Right common carotid artery plus branches (tissue), 1 donor: ENCODE measurements around the genes RNF133, GPR37 and FSCN3.

DNA sequence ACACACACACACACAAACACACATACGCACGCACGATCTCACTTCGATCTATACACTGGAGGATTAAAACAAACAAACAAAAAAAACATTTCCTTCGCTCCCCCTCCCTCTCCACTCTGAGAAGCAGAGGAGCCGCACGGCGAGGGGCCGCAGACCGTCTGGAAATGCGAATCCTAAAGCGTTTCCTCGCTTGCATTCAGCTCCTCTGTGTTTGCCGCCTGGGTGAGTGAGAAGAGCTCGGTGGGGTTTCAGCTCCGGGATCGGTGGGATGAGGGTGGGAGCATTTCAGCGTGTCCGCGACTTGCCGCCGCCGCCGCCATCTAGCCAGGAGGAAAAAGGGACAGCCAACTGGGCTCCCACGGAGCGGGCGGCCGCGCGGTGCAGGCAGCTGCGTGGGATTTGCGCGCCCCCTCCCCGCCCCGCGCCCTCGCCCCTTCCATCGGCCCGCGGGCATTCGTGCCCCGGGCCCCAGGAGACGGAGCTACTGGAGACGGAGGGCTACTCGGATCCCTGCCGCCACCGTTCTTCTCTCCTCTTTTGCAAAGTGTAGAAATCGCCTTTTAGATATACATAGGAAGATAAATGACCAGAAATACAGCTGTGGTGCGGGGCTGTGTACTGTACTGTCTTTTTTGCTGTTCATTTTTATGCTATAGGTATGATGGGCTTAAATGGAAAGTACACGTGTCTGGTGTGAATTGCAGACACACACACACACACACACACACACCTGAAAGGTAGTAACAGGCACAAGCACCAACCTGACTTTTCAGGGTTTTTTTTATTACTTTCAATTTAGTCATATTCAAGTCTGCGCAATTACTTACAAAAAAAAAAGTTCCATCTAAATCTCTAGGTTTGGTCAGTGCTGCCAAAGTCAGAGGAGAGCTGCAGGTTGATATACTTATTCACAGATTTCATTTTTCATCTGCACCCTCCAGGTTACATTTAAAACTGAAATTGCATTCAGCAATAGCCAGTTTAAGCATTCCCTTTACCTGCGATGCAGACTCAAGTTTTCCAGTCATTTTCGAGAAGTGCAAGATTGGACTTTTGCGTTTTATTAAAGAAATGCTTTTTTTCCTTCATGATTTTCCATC is 725 bp downstream of the PTPRZ1 start:
- PRO-cap, result no peak

DNA sequence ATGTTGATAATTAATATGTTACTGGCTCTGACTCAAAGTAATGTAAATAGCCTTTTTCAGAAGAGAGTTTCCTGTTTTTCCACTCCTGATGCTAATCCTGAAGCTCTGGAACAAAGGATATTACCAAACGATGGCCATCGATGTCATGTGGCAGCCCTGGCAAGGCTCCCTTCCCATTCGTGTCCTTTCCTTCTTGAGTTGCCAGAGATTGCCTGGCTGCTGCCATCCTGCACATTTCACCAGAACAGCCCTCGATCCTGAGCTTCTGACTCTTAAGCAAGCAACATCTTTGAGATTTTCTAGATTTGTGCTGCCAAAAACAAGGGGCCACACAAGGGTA is 46.0 kb downstream of the RNF133 start:
- PRO-cap, result no peak

DNA sequence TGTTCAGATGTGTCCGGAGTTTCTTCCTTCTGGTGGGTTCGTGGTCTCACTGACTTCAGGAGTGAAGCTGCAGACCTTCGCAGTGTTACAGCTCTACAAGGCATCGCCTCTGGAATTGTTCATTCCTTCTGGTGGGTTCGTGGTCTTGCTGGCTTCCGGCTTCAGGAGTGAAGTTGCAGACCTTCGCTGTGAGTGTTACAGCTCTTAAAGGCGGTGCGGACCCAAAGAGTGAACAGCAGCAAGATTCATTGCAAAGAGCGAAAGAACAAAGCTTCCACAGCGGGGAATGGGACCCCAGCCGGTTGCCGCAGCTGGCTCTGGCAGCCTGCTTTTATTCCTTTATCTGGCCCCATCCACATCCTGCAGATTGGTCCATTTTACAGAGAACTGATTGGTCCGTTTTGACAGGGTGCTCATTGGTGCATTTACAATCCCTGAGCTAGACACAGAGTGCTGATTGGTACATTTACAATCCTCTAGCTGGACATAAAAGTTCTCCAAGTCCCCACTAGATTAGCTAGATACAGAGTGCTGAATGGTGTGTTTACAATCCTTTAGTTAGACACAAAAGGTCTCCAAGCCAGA is 25.9 kb downstream of the RNF133 start:
- PRO-cap, result no peak

DNA sequence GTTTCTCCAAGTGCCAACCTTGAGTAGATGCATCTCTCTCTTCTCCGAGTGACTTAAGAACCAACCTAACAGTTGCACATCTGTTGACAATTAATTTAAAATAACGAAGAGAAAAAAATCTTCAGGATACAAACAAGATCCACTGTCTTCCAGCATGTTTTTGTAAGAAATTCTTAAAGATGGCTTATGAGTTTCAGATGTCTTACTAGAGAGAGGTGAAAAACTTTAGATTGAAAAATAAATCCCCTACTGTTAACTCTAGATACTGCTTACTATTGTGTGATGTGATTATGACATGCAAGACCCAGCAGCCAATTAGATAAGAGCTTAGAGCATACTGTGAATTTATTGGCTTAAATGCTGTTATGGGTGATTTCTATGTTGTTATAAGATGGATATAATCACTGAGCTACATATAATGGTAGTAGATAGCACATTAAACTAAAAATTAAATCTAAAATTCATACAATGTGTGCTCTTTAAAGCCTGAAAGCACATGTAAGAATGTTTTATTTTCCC is at the start of gene RNF133:
Gene RNF133 (minus strand): TSS at position 232 of the 519 bp plus-strand sequence.
- PRO-cap, result no peak

- PRO-cap, result bidirectional peak, plus-strand start at chr7:122887508, minus-strand start at chr7:122887407
These were observed 960 bp upstream of the CADPS2 start for GRCh38 chr7:122887114-122887726.

- PRO-cap, result bidirectional peak, plus-strand start at chr7:123534794, minus-strand start at chr7:123534578; bidirectional peak, plus-strand start at chr7:123535283, minus-strand start at chr7:123535212
These were observed 549 bp upstream of the IQUB start for GRCh38 chr7:123534705-123535582.

- PRO-cap, result no peak
These were observed 7.7 kb downstream of the ASB15 start for GRCh38 chr7:123609135-123609830.

DNA sequence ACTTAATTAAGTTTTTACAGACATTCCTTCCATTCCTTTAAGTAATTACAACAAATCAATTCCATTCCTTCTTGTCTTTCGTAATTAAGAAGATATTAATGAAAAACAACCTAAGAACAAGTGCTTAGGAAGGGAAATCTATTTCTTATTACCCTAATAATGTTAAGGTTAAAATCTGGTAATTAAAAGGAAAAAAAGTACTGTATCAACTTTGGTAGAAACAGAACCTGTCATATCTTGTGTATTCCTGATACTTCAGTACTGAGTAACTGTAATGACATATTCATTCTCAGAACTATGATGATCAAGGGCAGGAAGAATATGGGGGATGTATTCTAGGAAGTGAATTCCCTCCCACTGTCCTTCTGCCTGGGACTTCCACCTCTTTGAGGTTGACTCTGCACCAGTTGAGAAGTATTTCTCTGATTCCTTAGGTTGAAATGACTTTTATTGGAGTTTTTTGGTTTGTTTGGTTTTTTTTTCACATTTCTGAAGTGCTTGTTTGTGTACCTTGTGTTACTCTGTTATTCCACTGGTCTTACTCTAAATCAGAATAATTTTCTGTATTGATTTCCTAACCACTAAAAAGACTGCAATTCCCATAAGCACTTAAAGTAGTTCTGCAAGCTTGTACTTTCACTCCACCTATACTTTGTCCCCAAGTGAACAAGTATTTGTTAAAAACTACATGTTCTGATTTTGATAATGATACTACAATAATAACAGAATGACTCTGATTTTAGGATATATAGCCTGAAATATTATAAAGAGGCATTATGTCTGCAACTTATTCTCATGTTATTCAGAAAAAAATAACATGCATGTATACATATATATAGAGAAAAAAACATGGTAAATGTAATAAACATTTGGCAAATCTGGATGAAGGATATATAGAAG is 36.9 kb downstream of the WASL start:
- PRO-cap, result no peak

DNA sequence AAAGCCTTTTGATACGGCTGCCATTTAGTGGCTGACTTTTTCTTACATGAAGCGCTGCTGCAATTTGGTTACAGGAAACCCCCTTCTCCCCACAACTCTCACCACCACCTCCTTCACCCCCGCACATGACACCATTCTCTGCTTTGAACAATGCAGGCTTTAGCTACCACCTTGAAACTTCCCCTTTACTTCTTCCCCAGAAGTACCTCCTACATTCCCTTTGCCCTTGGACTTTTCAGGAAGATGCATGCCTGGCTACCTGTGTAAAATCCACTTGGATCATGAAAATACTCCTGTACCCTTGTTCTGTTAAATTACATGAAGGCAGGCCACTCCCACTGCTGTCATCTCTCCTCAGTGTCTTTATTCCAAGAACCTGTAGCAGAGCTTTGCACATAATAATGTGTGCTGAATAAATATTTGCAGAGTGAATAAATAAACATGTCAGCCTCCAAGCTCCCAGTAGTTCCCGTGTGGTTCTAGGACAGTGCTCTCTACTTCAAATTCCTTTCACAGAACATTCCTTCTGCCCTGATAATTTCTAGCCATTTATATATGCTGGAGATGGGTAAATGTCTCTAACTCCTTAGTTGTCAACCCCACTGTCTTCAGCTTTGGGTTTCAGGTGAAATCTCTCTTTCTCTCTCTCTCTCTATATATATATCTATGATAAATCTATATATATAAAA is 20.4 kb upstream of the HYAL4 start:
- PRO-cap, result no peak

GRCh38 chr7:123845713-123847222 is 1.3 kb downstream of the HYAL4 start:
- PRO-cap, result no peak

DNA sequence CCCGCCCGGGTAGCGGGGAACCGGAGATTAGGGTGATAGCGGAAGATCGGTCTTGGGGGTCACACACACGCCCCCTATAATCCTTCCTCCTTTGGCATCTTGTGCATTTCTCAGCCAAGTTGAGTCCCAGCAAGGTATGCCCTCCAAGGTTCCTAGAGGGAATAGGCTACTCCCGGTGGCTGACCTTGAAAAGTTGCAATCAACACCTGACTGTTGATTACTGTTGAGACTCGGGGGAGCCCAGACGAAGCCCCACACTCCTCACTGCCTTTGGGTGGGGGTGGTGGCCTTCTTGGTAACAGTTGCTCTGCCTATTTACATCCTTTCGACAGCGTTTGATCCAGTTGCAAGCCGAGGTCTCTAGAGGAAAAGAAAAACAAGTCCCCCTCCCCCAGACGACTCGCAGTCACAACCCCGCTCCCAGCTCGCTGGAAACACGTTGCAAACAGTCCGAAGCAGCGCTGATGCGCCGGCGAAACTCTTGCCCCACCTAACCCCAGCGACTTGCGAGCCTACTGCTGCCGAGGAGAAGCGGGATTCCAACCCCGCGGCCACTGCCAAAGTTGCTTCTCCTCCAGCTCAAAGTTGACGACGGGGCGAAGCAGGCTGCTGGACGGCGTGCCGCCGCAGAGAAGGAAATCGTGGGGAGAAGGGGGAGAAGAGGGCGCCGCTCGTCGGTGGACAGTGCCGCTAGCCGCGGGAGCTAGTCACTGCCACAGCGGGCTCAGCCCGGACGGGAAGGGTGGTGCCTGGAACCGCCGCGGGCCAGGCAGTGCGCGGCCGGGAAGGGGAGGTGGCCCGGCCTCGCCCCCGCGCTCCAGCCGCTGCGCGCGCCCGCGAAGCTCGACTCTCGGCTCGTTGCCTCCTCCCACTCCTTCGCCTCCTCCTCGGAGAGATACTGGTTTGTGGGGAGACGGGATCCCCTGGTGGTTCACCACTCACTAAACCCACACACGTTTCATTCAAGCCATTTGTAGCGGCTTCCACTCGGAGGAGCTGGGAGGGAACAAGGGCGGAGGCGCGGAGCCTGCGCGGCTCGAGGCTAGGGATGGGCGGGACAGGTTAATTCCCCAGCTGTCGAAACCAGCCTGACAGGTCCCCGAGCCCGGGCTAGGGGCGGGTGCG is at the start of gene GPR37:
Gene GPR37 (minus strand): TSS at position 712 of the 1,125 bp plus-strand sequence.
- PRO-cap, result no peak

DNA sequence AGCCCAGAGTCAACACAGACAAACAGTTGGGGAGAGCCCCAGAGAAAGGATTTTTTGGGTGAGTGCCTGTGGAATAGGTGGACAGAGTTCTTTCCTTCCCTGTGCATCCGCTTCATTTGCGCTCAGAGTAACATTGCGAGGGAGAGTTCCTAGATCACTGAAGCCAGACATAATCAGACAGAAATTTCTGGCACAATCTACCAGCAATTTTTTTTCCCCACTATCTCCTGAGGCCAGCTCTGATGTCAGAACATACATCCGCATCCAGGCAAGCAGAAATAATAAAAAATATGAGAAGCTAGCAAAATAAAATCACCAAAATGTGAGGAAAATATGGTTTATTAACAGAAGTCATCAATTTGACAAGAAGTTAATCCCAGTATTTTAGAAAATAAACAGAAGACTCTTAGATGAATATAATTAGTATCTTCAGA is 22.9 kb upstream of the POT1 start:
- PRO-cap, result no peak

DNA sequence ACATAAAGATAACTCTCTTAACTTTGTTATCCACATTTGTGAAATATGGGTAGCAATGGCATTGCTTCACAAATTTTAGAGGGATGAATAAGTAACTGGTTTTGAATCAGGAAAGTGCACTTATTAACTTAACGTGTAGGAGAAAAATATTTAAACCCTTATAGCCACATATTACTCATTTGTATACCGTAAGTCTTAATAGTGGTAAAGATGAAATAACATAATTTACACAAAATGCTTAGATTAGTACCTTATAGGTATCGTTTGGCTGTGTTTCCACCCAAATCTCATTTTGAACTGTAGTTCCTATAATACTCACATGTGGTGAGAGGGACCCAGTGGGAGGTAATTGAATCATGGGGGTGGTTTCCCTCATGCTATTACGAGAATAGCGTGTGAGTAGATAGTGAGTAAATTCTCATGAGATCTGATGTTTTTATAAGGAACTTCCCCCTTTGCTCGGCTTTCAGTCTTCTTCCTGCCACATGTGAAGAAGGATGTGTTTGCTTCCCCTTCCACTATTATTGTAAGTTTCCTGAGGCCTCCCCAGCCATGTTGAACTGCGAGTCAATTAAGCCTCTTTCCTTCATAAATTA is 426.2 kb upstream of the POT1 start:
- PRO-cap, result no peak

DNA sequence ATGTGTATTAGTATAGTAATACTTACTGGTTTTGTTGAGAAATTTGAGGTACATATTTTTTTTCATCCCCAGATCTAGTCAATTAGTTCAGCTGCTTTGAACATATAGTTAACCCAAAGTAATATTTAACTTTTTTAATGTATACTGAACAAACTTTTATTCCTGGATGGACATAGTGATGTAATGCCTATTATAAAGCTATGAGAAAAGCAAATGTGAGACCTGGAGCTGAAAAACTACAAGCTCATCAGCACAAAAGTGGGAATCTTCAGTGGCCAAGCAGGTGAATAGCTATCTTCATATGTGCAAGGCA is 472.1 kb upstream of the POT1 start:
- PRO-cap, result no peak

DNA sequence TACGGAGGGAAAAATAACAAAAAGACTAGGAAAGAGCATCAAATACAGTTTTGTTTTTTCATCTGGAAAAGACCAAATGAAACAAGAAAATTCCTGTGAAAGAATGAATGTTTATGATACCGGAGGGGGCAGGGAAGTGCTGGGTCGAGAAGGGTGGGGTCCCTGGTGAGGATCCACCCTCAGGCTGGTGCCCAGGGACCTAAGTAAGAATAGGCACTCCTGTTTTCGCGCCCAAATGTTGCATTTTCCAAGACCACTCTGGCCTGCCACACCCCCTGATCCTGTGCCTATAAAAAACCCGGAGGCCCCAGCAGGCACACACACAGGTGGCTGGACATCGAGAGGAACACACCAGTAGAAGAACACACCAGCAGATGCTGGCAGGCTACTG is 633.8 kb upstream of the POT1 start:
- PRO-cap, result no peak

- PRO-cap, result no peak
These were observed 757.7 kb downstream of the GRM8 start for GRCh38 chr7:126494910-126495582.

- PRO-cap, result no peak
These were observed 946 bp upstream of the GRM8 start for GRCh38 chr7:127253441-127254333.

DNA sequence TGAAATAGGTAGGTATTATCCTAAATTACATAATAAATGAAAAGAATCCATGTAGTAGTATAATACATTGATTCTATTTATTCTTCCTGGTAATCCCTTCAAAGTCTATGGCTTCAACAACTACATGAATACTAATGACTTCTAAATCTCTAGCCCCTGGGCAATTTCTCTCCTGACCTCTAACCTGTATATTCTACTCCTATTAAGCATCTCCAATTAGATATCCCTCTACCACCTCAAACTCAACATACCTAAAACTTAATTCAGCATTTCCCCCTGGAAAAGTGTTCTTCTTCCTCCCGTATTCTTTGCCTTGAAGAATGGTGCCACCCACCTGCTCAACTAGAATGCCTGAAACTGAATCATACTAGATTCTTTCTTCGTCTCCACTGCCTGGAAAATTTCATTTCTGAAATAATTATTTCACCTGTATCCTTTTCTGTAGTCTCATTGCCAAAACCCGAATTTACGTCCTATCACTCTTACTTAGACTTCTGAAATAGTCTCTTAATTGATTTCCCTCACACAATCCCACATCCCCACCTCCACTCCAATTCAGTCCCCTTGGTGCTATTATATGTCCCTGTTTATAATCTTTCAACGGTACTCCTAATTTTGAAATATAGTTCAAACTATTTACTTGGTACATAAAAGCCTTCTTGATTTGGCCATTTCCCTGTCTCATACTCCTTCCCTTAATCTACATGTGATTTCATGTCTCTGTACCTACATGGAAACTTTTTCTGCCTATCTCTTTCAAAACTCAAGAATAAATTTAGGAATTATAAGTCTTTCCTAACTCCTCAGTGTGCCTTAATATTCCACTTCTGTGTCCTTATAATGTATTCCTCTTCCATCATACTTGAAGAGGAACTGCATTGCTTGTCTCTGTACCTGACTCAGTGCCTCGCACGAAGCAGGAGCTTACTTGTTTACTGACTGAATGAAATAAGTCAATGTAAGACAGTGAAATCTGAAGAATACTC is 34.3 kb downstream of the ZNF800 start:
- PRO-cap, result no peak

GRCh38 chr7:127593510-127593810 is at the start of gene FSCN3:
Gene FSCN3 (plus strand): TSS chr7:127593736.
- PRO-cap, result no peak

DNA sequence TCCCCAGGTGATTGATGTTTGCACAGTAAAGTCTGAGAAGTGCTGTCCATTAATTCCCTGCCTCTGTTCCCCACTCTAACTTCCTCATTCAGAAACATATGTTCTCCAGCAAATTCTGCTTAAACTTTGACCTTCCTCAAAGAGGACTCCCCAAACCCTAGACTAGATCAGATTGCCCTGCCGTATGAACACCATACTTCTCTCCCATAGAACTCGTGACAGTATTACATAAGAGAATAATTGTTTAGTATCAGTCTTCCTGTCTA is 16.1 kb downstream of the SND1 start:
- PRO-cap, result no peak